Frontal cortex (tissue), 2 donors: ENCODE measurements around a stretch of chr3.

- RAMPAGE, long total RNA, result no peak
Measured at GRCh38 chr3:196057663-196058617, 23.9 kb downstream of the TFRC start.

DNA sequence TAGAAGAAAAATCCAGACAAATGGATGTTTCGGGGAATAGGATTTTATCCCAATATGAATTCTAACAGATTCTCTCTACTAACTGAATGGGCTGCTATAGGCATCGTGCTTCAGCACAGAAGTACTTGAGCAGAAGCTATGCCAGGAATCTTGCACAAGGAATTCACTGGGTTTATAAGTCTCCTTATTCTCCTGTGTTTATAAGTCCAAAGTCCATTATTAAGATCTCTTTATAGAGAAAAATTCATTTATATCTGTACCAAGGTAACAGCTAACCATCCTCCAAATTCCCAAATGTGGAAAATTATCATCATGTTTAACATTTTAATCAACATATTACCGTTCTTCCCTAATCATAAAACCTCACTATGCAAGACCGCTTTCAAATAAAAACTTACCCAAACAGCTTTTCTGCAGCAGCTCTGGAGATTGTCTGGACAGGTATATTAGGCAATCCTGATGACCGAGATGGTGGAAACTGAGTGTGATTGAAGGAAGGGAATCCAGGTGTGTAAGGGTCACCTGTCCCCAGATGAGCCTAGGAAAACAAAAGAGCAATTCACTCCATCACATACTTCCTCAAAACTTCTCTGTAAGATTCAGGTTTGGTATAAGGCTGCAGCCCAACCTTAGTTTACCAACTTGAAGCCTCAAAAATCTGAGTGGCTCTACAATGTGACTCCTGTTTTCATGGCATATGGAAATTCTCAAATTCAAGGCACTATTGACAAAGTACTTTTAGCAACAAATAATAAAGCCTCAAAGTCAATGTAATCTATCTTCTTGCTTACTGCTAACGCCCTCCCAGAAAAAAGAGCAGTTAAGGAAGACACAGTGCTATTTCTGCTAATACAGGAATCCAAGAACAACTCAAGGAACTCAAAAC lies 14.5 kb downstream of the TFRC start:
- RAMPAGE, long total RNA, result no peak

- RAMPAGE, long total RNA, result no peak
Measured at GRCh38 chr3:196207201-196207709, 3.9 kb downstream of the ZDHHC19 start.

DNA sequence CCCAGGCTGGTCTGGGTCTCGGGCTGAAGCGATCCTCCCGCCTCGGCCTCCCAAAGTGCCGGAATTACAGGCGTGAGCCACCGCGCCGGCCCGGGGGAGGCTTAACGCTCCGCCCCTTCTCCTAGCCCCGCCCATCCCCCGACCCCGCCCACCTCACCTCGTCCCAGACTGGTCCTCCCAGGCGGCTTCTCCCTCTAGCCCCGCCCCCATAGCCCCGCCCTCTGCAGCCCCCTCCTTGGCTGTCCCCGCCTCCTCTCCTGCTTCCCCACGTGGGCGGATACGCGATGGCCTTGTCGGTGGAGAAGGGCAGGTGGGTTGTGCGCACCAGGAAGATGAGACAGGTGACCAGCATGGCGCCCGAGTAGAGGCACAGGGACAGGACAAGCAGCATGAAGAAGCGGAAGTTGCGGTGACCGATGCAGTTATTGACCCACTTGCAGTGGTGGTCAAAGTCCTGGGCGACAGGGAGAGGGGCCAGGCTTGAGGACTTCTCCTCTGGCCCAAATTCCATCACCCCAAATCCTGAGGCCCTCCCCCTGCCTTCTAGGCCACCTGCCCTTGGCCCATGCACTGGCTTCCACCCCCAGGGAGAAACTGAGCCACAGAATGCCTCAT lies 3.0 kb downstream of the ZDHHC19 start:
- RAMPAGE, long total RNA, result no peak

- RAMPAGE, long total RNA, result no peak
Measured at GRCh38 chr3:196339829-196340182, 1.6 kb upstream of the TM4SF19 start.

GRCh38 chr3:196425820-196426300 lies 6.4 kb downstream of the UBXN7 start:
- RAMPAGE, long total RNA, result no peak

DNA sequence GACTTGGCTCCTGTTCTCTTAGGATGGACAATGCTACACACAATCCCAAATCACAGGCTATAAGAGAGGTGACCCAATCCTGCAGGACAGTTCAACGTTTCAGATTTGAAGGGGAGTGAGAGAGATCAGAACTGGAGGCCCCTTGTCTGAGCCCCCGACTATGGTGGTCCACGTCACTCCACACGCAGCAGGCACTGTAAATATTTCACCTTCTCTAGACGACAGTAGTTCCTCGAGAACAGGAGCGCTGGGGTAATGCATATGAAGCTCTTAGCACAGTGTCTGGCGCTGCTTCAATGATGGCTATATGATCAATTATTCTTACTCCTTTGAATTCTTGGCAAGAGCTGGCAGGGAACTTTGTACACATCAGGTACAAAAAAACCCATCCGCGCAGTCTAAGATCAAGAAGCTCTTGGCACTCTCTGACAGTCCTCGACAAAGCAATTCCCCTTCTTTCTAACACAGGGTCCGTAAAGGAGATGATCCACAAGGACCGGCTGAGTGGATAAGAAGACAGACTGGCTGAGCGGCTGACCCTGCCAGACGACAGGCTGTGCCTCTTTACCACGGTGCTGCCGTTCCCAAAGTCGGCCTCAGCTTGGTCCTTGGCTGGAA lies 562 bp upstream of the NRROS start:
- RAMPAGE, long total RNA, result no peak

- RAMPAGE, long total RNA, result no peak
Measured at GRCh38 chr3:196641302-196642413, 2.2 kb downstream of the NRROS start.

DNA sequence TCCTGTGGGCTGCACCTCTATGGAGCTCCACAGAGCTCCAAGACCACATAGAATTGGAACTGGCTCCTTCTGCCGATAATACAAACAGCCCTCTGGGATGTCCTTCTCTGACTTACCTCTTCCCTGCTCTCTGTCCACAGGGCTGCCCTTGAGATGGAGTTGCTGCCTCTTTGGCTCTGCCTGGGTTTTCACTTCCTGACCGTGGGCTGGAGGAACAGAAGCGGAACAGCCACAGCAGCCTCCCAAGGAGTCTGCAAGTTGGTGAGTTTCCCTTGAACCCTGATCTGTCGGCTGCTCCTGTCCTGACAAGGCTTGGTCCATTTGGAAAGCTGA lies 14.9 kb downstream of the NRROS start:
- RAMPAGE, long total RNA, result no peak

- RAMPAGE, long total RNA, result no peak
Measured at GRCh38 chr3:196711742-196712167, 295 bp downstream of the CEP19 start.

DNA sequence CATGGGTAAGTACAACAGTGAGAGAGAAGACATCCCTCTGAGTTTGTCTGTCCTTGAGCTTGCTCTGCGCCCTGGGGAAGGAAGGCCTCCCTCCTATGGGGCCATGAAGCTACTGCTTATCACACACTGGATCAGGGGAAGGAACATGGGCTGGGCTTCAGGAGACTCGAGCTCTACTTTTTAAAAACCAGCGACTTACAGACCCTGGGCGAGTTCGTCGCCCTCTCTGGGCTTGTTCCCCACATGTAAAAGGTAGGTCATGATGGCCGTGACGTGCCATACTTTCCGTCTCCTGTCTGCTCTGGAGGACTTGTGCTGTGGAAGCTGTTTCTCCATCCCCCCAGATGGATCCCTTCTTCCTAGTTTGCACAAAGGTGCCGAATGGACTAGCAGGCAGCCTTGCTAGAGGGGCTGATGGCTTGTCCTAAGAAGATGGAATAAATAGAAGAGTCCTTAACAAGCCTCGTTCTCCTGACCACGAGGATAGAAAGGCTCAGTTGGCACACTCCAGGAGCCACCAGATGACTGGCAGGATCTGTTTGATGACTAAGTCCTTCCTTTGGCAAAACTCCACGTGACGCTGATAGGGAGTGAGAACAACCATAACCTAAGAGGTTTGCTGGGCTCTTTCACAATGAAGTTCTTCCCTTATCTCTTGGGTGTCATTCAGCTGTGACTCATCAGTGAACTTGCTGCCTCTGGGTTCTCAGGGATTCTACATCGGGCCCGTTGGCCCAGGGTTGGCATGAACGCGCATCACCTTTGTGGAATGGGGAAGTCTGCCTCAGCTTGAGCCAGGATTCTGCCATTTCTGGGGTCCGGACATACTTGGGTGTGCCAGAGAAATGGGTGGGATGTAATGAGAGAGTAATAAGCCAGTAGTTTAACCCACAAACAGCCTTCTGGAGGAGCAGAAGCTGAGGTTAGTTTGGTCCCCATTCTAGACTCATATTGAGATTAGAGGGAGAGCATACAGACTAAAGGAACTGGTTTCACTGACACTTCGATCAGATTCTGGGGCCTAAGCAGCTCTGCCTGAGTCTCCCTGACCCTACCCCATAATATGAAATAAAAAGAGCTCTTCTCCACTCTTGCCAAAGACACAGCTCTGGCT lies 1.7 kb upstream of the MELTF start:
- RAMPAGE, long total RNA, result no peak

GRCh38 chr3:197090631-197091400 lies 61.2 kb upstream of the MELTF start:
- RAMPAGE, long total RNA, result no peak

- RAMPAGE, long total RNA, result no peak
Measured at GRCh38 chr3:197142635-197142973, 113.0 kb upstream of the MELTF start.

DNA sequence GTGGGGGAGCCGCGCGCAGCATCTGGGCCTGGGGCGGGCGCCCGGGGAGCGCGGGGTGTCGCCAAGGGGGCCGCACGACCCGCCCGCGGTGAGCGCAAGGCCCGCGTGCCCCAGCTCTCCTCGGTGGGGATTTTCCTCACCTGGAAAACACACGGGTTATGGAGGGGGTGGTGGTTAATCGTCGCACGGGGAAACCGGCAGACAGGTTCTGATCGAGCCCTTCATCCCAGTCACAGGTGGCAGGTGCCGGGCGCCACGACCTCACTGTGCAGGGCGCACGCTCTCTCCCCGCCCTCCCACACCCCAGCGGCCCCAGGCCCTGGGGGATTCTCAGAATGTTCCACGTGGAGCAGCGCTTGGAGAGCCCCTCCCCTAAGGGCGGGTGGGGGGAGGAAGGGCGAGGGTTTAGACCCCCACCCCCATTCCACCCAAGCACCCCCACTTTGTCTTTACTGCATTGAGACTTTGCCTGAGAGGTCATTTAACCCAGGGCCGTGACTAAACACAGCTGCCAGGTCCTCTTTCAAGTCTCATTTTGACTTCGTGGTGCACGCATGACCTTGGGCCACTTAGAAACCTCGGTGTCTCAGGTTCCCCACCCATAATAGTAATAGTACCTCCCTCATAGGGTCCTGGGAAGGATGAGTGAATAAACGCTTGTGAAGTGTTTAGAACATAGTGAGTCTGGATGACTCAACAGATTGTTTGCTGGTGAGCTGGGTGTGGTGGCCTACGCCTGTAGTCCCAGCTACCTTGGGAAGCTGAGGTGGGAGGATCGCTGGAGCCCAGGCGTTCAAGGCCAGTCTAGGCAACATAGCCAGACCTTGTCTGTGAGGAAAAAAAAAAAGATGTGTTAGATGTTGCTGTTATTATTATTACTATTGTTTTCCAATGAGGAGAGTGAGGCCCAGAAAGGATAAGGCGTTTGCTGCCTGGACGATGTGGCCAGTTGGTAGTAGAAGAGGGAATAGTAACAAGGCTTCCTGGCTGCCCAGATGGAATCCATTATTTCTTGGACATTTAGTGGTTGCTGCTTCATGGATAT lies 56.5 kb downstream of the BDH1 start:
- RAMPAGE, long total RNA, result no peak

GRCh38 chr3:197501856-197502486 lies 53.8 kb downstream of the BDH1 start:
- RAMPAGE, long total RNA, result no peak

DNA sequence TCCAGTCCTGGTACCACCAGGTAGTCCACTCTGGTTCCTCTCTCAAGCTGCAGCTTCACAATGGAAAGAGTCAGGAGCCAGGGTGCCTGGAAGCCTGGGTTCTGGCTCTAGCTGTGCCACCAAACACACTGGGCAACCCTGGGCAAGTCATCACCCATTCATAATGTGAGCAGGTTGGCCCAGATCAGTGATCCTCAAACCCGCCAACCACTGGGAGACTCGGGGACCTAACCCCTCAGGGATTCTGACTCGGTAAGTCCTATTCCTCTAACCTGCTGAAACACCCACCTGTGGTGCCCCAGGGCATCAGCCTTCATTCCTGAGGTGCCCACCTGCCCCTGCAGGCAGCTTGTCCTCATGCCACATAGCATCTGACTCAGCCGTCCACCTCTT lies 9.2 kb downstream of the BDH1 start:
- RAMPAGE, long total RNA, result no peak

GRCh38 chr3:197640988-197641988 lies 85.5 kb upstream of the BDH1 start:
- RAMPAGE, long total RNA, result no peak

DNA sequence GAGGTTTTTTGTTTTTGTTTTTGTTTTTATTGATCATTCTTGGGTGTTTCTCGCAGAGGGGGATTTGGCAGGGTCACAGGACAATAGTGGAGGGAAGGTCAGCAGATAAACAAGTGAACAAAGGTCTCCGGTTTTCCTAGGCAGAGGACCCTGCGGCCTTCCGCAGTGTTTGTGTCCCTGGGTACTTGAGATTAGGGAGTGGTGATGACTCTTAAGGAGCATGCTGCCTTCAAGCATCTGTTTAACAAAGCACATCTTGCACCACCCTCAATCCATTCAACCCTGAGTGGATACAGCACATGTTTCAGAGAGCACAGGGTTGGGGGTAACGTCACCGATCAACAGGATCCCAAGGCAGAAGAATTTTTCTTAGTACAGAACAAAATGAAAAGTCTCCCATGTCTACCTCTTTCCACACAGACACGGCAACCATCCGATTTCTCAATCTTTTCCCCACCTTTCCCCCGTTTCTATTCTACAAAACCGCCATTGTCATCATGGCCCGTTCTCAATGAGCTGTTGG lies 5.7 kb downstream of the RUBCN start:
- RAMPAGE, long total RNA, result no peak

DNA sequence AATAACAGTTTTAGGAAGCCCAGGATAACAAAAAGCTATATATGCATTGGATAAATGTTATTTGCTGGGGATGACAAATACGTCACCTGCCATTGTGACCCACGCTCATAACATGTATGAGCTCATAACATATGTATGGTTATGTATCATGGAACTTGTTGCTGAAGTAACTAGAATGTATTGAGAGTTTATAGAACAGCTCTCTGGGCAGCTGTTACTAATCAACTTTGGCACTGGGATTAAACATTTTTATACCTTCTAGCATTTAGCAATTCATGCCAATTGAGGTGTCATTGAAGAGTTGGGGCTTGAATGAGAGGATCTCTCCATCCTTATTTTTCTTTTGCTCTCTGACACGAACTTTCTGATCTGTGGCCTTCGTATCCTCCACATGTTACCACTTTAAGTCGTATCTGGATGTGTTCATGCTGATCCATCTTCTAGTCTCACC lies 1.6 kb upstream of the LRCH3 start:
- RAMPAGE, long total RNA, result no peak

DNA sequence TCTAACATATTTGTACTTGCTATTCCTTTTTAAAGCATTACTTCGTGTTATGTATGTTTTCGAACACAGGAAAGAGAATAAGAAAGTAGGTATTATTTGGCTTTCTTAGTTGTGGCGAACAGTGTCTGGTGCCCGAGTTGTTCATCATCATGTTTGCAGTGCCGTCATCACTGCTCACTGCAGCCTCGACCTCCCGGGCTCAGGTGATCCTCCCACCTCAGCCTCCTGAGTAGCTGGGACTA lies 1.2 kb downstream of the LRCH3 start:
- RAMPAGE, long total RNA, result no peak